ENCODE data around the gene STOML2.

GRCh38 chr9:33211711-33212428, 28.1 kb upstream of the SPINK4 start:
- PRO-cap, 5 experiments = no peak in any of the 5 experiments
- RAMPAGE, long total RNA, 2 experiments = no peak in any of the 2 experiments
- RRBS = no CpG with 5 or more reads among the region's 4 CpGs

- PRO-cap, 5 experiments = peak in 2 of 5 experiments; most common minus-strand start chr9:33221425 (in 2)
- RAMPAGE, long total RNA, 2 experiments = no peak in any of the 2 experiments
- RRBS = no CpG with 5 or more reads among the region's 12 CpGs
Observed at GRCh38 chr9:33220921-33221867, 18.8 kb upstream of the SPINK4 start.

DNA sequence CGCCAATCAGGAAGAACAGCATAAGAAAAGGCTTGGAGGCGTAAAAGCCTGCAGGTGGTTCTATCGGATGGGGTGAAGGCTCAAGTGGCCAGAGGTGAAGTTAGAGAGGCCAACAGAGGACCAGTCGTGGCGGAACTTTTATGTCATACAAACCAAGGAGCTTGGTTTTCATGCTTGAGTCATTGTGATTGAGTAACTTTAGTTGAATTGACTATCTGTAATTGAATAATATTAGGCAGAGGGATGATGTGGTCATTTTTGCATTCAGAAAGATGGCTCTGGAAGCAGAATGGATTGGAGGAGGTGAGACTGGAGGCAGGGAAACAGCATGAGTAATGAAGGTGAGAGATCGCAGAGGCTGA, 7.2 kb upstream of the SPINK4 start:
- PRO-cap, 5 experiments = no peak in any of the 5 experiments
- RAMPAGE, long total RNA, 2 experiments = no peak in any of the 2 experiments
- RRBS = no CpG with 5 or more reads among the region's 6 CpGs

DNA sequence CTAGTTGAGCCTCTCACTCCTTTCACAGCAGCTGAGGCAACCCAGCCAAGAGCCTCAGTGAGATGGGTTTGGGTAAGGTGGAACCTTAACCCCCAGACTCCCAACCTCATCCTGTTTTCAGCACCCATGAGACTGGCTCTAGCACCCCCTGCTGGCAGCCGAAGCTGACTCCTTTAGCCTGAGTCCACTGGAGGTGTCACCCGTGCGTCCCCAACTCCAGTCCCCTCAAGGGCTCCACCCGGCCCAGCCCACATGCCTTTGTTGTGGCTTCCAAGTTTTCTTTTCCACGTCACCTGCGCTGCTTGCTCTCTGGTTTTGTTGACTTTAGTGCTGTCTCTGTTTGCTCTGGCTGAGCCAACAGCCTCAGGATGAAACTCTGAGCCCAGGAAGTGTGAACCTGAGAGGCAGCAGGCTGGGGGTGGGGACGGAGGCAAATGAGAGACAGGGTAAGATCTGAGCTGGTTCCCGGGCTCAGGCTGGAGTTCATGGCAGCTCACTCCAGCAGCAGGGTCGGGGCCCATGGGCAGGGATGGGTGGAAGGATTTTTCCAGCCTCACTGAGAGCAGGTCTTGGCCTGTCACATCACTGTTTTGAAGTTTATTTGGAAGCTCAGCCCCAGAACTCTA, 13.2 kb upstream of the AQP7 start:
- PRO-cap, 5 experiments = peak in 2 of 5 experiments; most common plus-strand start position 400 of the sequence (in 1); most common minus-strand start position 236 of the sequence (in 1)
- RAMPAGE, long total RNA, 2 experiments = no peak in any of the 2 experiments
- RRBS = no CpG with 5 or more reads among the region's 9 CpGs

GRCh38 chr9:34125491-34126122, 891 bp downstream of the DCAF12 start:
- PRO-cap, 5 experiments = no peak in any of the 5 experiments
- RAMPAGE, long total RNA, 2 experiments = no peak in any of the 2 experiments
- RRBS = no CpG with 5 or more reads among the region's 16 CpGs

DNA sequence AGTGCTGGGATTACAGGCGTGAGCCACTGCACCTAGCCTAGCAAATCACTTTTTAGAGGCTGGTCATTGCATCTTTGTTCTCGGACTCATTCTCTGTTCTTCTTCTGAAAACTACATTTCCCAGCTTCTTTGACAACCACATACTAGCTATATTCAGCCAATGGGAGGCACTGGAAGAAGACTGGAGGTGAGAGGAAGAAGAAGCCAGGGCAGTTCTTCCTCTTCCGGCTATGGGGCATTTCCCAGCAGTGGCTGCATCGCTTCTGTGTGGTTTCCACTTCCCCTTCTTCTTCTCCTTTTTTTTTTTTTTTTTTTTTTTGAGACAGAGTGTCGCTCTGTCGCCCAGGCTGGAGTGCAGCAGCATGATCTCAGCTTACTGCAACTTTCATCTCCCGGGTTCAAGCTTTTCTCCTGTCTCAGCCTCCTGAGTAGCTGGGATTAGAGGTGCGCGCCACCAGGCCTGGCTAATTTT, 7.1 kb upstream of the UBAP1 start:
- PRO-cap, 5 experiments = no peak in any of the 5 experiments
- RAMPAGE, long total RNA, 2 experiments = no peak in any of the 2 experiments
- RRBS = no CpG with 5 or more reads among the region's 9 CpGs

DNA sequence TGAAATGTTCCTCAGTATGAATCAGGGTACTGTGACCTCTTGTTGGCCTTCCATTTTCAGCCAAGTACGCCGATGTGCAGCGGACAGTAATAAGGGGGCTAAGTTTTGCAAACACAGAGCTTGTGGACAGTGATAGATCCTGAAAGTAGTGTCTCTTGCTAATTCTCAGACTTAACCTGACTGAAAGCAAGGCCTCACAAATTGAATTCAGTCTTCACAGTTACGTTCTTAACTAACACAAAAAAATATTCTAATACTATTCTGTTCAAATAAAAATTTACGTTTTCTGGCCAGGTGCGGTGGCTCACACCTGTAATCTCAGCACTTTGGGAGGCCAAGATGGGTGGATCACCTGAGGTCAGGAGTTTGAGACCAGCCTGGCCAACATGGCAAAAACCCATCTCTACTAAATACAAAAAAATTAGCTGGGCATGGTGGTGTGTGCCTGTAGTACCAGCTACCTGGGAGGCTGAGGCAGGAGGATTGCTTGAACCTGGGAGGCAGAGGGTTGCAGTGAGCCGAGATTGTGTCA, 31.4 kb downstream of the UBAP1 start:
- PRO-cap, 5 experiments = no peak in any of the 5 experiments
- RAMPAGE, long total RNA, 2 experiments = no peak in any of the 2 experiments
- RRBS = no CpG with 5 or more reads among the region's 7 CpGs

- PRO-cap, 5 experiments = no peak in any of the 5 experiments
- RAMPAGE, long total RNA, 2 experiments = no peak in any of the 2 experiments
- RRBS = no CpG with 5 or more reads among the region's 6 CpGs
Observed at GRCh38 chr9:34215154-34215800, 36.4 kb downstream of the UBAP1 start.

- PRO-cap, 5 experiments = no peak in any of the 5 experiments
- RAMPAGE, long total RNA, 2 experiments = no peak in any of the 2 experiments
- RRBS = no CpG with 5 or more reads among the region's 7 CpGs
Observed at GRCh38 chr9:34253334-34254340, 74.8 kb downstream of the UBAP1 start.

DNA sequence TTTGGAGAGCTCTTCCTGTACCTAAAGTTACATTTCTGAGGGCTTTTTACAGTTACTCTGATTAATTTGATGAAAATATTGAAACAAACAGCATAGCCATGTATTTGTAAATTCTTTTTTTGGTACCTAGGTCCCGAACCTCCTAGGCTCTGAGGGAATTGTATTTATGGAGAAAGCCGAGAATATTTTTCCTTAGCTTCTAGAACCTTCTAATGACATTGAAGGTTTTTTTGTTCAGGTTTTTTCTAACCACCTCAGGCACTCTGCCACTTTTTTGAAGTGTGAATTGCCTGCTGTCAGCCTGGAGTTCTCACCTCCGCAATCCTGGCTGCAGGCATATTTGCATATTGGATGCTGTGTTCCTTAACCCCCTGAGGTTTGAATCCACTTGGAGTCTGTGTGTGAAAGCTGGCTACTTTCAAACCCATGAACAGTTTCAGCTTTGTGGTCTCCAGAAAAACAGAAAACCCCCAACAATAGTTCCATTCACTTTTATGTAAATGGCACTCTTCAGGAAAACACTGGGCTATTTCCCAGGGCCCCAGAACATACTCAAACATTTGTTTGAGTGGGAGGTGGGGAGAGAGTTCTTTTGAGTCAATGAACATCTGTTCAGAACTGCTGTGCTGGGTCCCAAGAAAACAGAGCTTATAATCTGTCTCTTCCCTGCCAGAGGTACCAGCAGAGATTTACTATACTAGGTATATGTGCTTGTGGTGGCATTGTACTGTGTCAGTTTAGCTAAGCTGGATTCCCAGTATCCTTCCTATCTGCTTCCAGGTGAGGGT, 4.9 kb downstream of the NUDT2 start:
- PRO-cap, 5 experiments = peak in 1 of 5 experiments; most common plus-strand start position 615 of the sequence (in 1)
- RAMPAGE, long total RNA, 2 experiments = no peak in any of the 2 experiments
- RRBS = no CpG with 5 or more reads among the region's 3 CpGs

- PRO-cap, 5 experiments = peak in 5 of 5 experiments; most common plus-strand start chr9:34343381 (in 2); most common minus-strand start chr9:34343212 (in 3)
- RAMPAGE, long total RNA, 2 experiments = no peak in any of the 2 experiments
- RRBS = no CpG with 5 or more reads among the region's 5 CpGs
Observed at GRCh38 chr9:34343048-34343538, 13.7 kb downstream of the NUDT2 start.

DNA sequence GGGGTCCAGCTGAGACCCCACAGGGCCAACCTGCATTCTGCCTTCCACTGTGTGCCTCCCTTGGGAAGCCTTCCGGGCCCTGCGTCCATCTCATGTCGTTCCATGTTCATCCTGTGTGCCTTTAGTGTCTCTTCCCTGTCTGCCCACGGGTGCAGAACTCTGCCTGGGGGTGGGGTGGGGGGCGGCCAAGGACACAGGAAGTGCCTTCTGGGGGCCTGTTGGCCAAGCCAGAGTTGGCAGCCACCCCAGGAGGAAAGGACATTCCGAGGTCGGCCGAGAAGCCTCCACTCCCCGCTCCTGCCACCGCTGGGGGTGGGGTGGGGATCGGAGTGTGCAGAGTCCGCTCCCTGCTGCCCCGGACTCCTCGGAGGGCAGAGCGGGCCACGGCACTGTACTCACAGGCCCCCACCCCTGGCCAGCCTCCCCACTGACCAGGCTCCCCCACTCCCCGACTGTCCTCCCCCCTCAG, 30.0 kb downstream of the CNTFR start:
- PRO-cap, 5 experiments = no peak in any of the 5 experiments
- RAMPAGE, long total RNA, 2 experiments = no peak in any of the 2 experiments
- RRBS = no CpG with 5 or more reads among the region's 17 CpGs

- PRO-cap, 5 experiments = peak in 5 of 5 experiments; most common plus-strand start chr9:34590930 (in 1); most common minus-strand start chr9:34590826 (in 5)
- RAMPAGE, long total RNA, 2 experiments = no peak in any of the 2 experiments
- RRBS = 12% methylated on average over 9 of the region's 18 CpGs
Observed at GRCh38 chr9:34590676-34591160, 1.2 kb upstream of the CNTFR start.

DNA sequence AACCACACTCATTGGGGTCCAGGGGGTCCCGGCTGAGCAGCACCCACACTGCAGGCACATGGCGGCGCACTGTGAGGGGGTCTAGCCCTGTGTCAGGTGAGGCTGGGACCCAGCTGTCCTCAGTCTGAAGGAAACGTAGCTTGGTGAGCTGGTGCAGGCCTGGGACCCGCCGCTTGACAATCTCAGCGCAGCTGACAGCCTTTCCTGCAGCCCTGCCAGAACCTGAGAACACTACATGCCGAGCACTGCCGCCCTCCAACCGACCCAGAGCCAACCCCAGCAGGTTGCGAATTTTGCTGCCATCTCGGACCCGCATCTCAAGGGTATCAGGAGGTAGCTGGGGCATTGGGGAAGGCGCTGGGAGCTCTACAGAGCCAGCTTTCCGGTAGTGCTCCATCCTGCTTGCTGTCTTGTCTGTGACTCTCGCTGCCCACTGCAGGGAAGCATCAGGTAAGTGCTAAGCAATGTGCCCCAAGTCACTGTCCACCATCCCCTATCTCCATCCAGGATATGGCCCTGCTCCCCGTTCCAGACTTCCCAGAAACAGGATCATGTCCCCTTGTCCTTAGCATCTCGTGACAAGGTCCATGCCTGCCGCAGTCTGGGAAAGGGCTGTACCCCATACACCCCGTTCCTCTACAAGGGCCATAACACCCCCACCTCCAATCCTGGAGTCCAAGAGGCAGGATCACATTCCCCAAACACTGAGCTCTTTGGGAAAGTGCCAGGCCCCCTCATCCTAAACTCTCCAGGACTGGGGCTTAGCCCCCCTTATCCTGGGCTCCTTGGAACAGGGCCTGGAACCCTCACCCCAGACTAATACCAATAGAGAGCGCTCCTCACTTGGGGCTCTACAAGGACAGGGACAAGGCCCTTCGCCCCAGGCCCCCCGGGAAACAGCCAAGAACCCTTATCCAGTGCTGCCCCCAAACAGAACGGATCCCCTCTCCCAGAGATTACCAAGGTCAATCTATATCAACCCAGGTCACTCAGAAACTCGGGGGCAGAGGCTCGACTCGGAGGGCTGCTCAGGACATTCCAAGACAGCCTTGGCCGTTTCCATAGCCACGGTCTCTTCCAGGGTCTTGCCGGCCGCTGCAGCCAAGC, 644 bp downstream of the RPP25L start:
- PRO-cap, 5 experiments = no peak in any of the 5 experiments
- RAMPAGE, long total RNA, 2 experiments = no peak in any of the 2 experiments
- RRBS = 4% methylated on average over 2 of the region's 31 CpGs

DNA sequence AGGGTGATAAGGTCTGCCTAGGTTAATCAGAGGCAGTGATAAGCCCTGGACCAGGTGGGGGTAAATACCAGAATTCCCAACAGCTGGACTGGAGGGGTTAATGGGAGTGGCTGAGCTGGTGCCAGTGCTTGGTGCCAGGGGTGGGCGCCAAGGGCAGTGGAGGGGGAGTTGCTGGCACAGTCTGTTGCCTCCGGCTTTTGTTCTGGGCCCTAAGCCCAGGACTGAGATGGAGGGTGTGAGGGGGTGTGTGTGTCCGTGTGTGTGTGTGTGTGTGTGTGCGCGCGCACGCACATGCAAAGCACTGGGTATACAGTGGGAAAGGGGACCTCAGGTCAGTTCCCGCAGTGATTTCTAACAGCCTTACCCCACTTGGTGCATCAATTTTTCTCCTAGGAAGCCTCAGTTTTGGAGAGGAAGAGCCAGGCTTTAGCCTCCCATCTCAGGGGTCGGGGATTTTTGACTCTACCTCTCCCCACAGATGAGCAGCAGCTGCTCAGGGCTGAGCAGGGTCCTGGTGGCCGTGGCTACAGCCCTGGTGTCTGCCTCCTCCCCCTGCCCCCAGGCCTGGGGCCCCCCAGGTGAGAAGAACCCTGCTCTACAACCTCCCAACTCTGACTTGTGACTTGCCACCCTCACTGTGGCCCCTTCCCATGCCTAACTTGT, 2.9 kb downstream of the IL11RA start:
- PRO-cap, 5 experiments = no peak in any of the 5 experiments
- RAMPAGE, long total RNA, 2 experiments = no peak in any of the 2 experiments
- RRBS = no CpG with 5 or more reads among the region's 10 CpGs

DNA sequence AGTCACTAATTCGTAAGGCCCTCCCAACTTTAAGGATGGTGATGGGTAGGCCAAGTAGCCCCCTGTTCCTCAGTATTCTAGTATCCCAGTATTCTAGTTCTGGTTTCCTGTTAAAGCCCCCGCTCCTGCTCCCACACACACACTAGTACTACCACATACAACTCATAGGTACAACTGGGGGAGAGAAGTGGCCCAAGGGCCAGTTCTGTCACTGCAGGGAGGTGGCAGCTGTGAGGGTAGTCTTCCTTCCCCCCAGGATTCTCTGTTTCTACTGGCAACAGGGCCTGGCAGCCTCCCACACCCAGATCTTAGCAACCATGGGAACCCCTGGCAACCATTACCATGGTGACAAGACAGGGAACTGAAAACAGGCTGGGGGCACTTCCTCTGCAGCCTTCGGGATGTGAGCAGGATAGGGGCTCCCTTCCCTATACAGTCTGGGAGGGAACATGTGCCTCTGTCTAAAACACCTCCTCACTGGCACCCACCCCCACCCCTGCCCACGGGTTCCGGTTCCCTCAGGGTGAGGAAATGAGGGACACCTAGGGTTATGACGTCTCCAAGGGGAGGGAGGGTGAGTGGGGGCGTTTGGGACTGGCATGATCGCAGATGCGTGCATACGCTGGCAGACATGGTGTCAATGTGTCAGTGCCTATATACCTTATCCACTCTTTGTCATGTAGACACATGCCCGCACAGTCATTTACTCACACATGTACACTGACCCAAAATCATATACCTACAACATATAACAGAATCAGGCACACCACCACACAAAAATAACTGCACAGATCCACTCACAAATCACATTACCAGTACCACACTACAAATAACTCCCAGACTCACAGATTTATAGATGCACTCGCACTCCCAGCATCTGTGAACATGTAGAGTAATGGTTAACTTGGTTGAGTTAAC, 3.0 kb upstream of the DNAJB5 start:
- PRO-cap, 5 experiments = no peak in any of the 5 experiments
- RAMPAGE, long total RNA, 2 experiments = no peak in any of the 2 experiments
- RRBS = no CpG with 5 or more reads among the region's 12 CpGs

DNA sequence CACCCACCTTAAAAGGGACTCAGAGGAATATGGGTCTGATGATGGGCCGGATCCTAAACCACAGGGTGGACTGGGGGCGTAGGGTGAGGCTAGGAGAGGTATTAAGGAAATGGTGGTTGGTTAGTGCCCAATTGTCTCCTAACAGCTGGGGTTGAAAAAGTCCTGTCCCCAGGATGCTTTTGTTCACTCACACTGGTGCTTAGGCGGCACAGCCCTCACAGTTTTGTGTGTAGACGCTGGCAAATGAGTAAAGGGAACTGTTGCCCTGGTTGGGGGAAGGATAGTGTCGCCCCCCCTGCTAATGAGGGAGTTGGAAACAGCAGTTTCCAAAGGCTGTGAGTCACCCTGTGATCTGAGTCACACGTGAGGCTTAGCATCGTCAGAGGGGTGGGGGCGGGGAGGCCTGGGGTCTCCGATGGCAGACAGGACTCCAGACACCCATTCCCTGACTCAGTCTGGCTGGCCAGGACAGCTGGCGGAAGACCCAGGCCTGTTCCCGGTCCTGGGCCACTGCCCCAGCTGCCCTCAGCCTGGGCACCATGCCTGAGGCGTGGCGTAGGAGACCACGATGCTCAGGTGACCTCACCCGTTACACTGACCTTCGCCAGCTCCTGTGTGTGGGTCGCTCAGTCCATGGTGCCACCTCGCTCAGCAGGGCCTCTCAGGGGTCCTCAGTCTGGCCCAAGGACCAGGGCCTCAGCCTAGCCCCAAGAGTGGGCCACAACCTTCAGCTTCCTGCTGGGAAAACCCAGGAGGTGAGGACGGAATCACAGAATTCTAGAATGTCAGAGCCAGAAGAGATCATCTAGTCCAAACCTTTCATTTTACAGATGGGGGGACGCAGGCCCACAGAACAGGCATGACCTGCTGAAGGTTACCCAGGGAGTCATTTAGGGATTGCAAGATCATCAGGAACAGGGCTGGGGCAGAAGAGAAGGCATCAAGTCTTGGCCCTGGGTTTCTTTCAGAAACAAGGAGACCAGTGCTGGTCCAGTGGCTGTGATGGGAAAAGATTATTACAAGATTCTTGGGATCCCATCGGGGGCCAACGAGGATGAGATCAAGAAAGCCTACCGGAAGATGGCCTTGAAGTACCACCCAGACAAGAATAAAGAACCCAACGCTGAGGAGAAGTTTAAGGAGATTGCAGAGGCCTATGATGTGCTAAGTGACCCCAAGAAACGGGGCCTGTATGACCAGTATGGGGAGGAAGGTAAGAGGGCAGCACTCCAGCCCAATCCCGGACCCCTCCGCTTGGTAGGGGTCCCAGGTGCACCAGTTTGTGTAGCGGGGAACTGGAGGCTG, 3.1 kb downstream of the DNAJB5 start:
- PRO-cap, 5 experiments = peak in 1 of 5 experiments; most common plus-strand start position 453 of the sequence (in 1); most common minus-strand start position 225 of the sequence (in 1)
- RAMPAGE, long total RNA, 2 experiments = no peak in any of the 2 experiments
- RRBS = no CpG with 5 or more reads among the region's 28 CpGs

GRCh38 chr9:35071160-35071611, 1.2 kb downstream of the VCP start:
- PRO-cap, 5 experiments = peak in 1 of 5 experiments; most common plus-strand start chr9:35071437 (in 1)
- RAMPAGE, long total RNA, 2 experiments = no peak in any of the 2 experiments
- RRBS = no CpG with 5 or more reads among the region's 9 CpGs

- PRO-cap, 5 experiments = peak in 5 of 5 experiments; most common plus-strand start chr9:35103297 (in 3); most common minus-strand start chr9:35103170 (in 4)
- RAMPAGE, long total RNA, 2 experiments = start-site peak on the minus strand in 2 of 2 experiments, at chr9:35103102-35103155 at its widest, 320 to 486 reads per replicate
- RRBS = 2% methylated on average over 9 of the region's 48 CpGs
Observed at GRCh38 chr9:35103012-35103930, at the start of gene STOML2. Gene STOML2, minus strand, starts transcription at chr9:35103131.

DNA sequence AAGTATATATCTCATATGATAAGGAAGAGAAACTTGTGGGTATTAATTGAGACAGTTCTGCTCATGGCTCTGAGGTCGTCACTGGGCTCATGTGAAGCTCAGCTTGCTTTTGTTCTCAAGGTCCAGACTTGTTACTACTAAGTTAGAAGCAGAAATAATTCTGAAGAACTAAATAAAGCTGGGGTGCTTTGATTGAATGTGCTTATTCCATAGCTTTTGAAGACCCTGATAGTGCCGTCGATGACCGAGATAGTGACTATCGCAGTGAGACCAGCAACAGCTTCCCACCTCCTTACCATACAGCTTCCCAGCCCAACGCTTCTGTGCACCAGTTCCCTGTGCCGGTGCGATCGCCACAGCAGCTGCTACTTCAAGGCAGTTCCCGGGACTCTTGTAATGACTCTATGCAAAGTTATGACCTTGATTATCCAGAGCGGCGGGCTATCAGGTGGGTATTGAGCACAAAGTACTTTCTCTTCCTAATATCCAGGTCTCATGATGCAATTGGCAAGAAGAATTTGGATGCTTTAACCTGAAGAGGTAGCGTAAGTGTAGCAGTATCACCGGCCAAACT, 133.8 kb downstream of the UNC13B start:
- PRO-cap, 5 experiments = no peak in any of the 5 experiments
- RAMPAGE, long total RNA, 2 experiments = no peak in any of the 2 experiments
- RRBS = 100% methylated on average over 1 of the region's 14 CpGs

Data from liver (tissue), 9 donors.